ENCODE measurements around a stretch of chr9.

DNA sequence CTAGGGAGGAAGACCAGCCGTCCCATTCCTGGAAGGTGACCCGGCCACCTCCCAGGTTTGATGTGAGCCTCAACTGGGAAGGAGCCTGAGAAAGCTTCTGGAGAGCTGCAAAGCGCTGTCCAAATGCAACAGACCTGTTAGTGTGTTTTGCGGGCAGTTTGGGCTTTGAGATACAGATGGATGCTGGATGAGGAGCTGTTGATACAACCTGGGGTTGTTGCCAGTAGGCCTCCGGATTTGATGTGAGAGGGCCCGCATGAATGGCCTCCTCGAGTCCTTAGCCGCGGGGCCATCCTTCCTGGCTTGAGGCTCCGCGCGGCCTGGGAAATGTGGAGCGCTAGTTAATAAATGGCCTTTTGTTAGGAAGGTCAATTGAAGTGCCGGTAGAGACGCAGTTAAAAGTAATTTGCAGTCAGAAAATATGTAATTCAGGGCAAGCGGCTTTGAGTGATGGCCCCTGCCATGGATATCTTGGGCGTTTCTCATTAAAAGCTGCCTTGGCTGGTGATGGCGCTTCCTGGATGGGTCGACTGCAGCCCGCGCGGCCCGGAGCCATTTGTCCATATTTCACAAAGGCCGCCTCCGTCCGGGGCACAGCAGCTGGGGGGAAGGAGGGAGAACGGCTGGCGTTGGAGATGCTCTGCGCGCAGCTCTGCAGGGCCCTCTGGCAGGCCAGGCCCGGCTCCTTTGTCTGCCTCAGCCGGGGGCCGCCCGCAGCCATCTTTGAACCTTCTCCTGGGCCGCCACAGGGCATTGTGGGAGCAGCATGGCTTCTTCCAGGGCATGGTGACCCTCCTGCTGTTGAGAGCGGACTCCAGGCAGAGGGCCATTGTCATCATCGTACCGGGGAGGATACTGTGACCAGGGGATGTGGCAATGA lies 11.2 kb downstream of the MVB12B start:
- RRBS: 93% methylated on average over 4 of the region's 38 CpGs

- RRBS: no CpG with 5 or more reads among the region's 17 CpGs
Observed at GRCh38 chr9:126348198-126349400, 22.0 kb downstream of the MVB12B start.

DNA sequence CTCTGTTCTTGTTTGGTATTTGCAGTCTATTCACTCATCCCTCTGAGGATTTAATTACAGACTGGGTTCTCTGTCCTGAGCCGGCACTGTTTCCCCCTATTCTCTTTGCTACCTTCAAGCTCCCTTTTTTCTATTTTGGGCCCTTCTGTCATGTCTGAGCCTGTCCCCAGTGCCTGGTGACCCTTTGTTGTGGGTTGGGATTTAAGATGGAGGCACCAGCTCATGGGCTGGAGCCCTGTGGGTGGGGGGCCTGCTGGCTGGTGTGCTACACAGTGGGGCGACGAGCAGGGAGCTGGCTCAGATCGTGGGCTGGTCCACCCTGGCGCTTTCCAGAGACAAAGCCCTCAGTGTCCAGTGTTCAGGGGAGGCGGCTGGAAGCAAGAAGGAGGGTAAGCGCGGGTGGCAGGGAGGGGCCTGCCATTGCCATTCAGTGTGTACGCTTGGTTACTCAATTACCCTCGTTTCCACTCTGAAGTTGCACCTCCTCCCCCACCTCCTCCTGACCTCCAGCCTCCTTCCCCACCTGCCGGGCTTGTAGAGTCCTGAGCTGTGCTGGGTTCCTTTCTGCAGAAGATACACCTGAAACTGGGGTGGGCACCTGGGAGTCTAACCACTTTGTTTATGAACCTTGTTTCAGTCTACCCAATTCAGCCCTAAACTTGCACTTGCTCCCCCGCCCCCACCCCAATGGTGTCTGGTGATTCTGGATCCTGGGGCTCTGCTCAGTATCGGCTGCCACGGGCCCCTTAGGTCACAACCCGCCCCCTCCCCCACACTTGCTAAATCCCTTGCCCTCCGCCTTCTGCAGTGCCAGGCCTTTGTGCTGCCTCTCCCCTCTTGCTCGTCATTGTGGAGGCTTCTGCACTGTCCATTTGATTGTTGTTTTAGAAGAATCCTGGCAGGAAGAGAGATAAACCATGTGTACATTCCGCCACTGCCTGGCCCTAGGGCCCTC lies 49.9 kb downstream of the MVB12B start:
- RRBS: no CpG with 5 or more reads among the region's 18 CpGs

GRCh38 chr9:126423177-126423737 lies 96.6 kb downstream of the MVB12B start:
- RRBS: no CpG with 5 or more reads among the region's 8 CpGs

DNA sequence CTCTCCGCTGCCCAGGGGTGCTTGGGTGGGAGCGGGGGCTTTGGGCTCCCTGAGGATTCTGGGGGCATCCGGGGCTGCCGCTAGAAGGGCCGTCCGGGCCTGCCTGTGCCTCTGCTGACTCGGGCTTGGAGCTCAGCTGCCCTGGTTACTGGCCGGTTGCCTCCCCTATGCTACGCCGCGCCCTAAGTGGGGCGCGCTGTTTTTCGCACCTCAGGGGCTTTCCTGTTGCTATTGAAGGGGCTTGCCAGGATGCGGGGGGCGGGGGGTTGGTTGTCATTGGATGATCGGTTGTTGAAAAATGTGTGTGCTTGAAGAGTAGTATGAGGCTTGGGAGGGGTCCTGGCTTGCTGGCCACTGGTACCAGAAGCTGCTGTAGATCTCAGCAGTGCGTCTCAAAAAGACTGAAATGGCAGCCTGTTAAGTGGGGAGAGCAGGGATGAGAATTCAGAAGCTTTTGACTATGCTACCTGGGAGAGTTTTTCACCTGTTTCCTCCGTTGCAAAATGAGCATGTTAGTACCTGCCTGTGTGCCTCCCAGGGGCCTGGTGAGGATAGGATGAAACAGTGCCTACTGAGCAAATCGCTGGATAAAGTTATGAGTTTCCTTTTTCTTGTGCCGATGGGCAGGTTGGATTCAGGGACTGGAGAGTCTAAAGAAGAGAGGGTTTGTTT lies 1.1 kb downstream of the RALGPS1 start:
- RRBS: 6% methylated on average over 3 of the region's 21 CpGs

DNA sequence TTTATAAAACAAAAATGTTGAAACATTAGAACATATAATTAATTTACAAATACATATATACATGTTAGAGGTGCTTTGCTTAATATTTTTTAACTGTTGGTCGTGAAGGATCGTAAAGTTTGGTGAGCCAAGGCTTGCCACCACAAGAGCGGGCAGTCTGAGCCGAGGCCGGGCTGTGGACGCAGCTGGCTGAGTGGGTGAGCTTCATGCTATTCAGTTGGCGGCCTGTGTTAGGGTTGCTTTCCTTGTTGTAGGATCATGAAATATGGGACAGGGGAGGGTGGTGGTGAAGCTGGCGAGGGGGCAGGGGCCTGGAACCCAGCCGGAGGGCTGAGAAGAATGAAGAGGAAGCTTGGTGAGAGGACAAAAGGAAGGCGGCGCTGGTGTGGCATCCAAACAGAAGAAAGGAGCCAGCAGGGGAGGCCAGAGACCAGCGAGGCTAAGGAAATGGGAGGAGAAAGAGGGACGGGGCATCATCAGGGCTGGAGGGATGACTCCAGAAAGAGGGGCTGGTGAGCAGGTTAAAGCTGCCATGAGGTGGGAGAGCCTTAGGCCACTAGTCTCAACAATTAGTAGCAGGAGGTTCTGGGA lies 18.3 kb downstream of the RALGPS1 start:
- RRBS: no CpG with 5 or more reads among the region's 13 CpGs

GRCh38 chr9:127005198-127005973 lies 90.8 kb downstream of the RALGPS1 start:
- RRBS: no CpG with 5 or more reads among the region's 3 CpGs

DNA sequence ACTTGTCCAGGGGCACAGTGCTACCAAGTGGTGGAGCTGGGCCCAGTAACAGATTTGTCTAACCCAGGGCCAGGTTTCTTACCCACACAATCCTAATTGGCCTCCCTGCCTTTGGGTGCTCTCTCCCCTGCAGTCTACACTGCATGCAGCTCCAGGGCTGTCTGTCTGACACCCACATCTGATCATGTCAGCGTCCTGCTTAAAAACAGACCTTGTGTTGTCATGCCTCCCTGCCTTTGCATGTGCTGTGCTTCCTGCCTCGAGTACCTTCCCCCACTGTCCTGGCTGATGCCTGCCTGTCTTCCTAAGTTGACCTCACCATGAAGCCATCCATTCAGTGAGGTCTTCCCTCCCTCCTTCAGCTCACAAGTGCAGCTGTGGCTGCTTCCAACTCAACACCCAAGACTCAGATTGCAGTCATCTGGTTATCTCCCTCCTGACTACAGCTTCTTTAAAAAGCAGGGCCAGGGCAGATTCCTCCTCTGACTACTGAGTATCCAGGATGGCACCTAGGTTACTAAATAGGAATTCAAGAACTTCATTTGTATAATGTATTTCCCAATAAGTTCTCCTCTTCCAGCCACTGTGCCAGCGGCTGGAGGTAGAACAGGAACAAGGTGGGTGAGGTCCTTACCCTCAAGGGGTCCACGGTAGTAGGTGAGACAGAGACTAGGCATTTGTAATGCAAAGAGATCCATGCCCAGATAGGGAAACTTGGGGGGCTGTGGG lies 5.4 kb downstream of the ANGPTL2 start:
- RRBS: no CpG with 5 or more reads among the region's 4 CpGs

DNA sequence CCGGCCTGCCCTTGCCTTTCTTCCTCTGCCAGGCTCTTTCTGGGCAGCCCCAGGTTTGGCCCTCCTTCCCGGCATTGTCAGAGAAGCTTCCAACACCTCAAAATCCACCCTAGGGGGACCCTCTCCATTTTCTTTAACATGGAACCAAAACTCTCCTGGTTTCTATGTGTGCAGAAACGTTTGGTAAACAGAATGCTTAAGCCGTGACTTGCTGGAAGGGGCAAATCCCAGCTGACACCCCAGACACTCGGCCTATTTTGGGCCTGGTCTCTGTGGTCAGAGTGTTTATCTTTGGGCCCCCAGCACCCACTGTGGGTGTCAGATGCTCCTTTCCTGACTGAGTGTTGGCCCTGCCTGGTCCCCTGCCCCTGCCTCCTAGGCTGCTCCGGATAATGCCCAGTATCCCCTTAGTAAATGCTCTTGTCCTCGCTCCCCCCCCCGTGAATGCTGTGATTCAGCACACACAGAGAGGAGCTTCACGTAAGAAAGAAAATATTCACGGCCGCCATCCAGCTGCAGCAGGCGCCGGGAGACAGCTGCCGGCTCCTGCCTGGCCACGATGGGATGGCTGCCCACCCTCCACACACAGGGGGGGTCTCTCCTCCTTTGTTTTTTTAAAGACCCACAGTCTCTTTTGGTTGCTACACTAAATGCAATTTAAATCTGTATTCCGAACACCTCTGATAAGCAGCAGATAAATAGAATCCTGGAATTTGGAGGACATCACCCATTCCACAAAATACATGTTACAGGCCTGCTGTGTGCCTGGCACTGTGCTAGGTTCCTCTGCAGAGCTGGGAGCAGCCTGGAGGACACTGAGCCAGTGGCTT lies 11.4 kb upstream of the ANGPTL2 start:
- RRBS: 12% methylated on average over 2 of the region's 16 CpGs

- RRBS: no CpG with 5 or more reads among the region's 2 CpGs
Observed at GRCh38 chr9:127336771-127337038, 60.3 kb upstream of the SLC2A8 start.

DNA sequence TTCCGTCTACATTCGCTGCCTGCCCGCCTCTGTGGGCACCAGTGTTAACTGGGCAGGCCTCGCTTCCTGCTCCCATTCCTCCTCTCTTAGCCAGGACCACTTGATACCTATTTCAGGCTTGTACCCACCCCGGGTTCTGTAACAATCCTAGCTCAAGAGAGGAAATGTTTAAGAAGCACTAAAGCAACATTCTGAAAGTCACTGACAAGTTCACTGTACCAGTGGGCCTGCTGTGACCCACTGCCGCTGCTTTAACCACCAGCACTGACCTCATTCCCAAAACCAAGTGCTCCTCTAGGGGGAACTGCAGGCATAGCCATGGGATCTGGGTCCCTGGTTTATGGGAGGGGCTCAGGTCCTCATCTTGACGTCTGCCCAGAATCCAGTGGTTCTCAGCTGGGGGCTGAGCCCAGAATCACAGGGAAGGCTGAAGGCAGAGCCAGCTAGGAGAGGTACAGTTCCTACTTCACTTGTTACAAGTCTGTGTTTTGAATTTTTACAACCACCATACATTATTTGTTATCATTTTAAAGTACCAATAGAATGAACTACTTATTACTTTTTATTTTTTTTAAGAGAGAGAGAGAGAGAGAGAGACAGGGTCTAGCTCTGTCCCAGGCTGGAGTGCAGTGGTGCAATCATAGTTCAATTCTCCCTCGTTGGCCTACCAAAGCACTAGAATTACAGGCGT lies 36.1 kb upstream of the SLC2A8 start:
- RRBS: no CpG with 5 or more reads among the region's 9 CpGs

- RRBS: no CpG with 5 or more reads among the region's 4 CpGs
Observed at GRCh38 chr9:127361523-127362076, 35.4 kb upstream of the SLC2A8 start.

DNA sequence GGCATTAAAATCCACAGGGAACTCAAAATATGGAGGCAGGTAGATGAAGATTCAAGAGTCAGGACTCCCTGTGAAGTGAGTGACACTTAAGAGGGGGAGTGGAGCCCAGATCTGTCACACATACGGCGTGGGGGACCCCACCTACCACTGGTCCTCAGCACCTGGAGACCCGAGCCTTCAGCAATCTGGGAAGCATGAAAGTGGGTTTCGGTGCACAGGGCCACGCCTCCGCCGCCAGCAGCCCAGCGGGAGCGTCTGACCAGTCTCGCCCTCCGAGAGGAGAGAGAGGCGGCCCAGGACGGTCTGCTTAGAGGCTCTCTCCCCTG lies 718 bp upstream of the SLC2A8 start:
- RRBS: no CpG with 5 or more reads among the region's 13 CpGs

- RRBS: 93% methylated on average over 9 of the region's 22 CpGs
Observed at GRCh38 chr9:127444726-127445957, 6.1 kb downstream of the RPL12 start.

DNA sequence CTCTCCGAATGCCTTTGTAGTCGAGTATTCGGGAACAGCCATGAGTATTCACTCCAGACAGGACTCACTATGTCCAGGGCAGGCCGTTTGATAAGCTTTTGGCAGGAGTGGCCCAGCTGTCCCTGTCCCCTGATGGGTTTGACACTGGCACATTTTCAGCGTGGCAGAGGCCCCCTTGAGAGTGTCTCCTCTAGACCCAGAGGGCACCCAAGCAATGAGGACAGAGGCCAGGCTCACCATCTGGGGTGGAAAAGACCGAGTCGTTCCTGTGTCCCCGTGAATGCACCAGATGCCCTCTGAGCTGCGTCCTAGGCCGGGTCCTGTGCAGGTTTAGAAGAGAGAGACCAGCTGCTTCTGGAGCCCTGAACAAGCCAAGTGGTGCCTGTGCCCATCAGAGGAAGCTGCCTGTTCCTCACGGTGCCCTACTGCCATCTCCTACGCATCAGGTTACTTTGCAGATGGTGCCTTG lies 42.3 kb downstream of the LRSAM1 start:
- RRBS: no CpG with 5 or more reads among the region's 12 CpGs

DNA sequence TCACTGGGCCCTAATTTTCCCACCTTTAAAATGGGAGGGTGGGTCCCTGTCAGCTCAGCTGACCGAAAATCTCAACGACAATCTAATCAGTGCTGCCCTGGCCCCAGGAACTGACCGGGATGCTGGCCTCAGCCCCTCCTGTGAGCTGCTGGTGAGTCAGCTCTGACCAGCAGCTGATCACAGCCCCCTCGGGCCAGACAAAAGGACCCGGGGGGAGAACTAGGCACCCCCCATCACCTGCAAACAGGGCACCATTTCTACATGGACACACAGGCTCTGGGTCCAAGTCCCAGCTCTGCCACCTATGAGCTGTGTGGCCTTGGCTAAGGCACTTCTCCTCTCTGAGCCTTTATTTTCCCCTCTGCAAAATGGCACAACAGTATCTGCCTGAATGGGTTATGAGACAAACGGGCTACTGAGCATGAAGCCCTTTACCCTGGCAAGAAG lies 29.3 kb downstream of the NIBAN2 start:
- RRBS: 11% methylated on average over 3 of the region's 6 CpGs

GRCh38 chr9:127557247-127557906 lies 11.5 kb downstream of the NIBAN2 start:
- RRBS: 14% methylated on average over 1 of the region's 6 CpGs

GRCh38 chr9:127566192-127566888 lies 2.5 kb downstream of the NIBAN2 start:
- RRBS: no CpG with 5 or more reads among the region's 12 CpGs

DNA sequence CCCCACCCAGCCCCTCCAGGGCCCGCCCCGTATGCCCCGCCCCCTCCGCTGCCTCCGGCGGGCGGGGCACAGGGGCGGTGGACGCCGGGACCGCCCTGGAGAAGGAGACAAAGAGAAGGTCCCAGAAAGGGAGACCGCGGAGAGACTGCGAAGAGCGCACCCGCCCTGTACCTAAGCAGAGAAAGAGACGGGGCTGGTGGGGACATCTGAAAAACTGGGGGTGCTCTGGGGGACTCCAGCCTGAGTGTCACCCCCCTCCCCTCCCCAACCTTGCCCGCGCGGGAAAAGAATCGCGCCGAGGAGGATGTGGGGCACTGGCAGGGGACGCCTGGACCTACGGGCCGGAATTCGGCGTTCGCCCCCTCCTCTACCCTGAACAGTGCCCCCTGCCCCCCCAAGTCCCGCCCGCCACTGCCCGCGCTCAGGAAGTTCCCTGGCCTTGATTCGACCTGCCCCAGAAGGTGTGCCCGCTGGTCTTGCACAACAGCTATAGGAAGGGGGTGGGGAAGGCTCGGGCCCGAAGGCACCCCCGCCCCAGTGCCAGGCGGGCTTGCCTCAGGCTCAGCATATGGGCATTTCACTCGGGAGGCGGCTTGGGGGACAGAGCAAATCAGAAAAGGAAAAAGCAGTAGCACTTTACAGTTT lies 485 bp upstream of the NIBAN2 start:
- RRBS: no CpG with 5 or more reads among the region's 41 CpGs

DNA sequence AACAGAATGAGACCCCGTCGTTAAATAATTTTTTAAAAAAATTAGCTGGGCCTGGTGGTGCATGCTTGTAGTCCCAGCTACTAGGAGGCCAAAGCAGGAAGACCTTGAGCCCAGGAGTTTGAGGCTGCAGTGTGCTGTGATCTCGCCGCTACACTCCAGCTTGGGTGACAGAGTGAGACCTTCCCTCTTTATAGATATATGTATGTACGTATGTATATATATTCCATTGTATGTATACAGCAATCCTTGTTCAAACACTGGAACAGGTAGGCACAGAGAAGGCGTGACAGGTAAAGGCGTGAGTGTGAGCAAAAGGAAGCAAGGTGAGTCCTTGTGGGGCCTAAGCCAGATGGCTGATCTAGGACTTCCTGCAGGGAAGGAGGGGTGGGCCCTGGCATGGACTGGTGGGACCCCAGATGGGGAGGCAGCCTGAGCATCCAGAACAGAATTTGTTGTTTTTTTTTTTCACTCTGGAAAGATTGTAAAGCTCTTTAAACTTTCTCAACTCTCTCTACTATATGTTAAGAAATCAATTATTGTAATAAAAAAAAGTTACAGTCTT lies 4.1 kb upstream of the NIBAN2 start:
- RRBS: no CpG with 5 or more reads among the region's 7 CpGs